Fibroblast of the aortic adventitia (primary cell): ENCODE data around the genes COL5A1 and ENSG00000236543.

GRCh38 chr9:134391276-134391646 is 65.0 kb downstream of the RXRA start:
- CAGE, long polyA plus RNA = no peak

- CAGE, long polyA plus RNA = no peak
These were observed 65.6 kb downstream of the RXRA start for GRCh38 chr9:134391748-134392333.

DNA sequence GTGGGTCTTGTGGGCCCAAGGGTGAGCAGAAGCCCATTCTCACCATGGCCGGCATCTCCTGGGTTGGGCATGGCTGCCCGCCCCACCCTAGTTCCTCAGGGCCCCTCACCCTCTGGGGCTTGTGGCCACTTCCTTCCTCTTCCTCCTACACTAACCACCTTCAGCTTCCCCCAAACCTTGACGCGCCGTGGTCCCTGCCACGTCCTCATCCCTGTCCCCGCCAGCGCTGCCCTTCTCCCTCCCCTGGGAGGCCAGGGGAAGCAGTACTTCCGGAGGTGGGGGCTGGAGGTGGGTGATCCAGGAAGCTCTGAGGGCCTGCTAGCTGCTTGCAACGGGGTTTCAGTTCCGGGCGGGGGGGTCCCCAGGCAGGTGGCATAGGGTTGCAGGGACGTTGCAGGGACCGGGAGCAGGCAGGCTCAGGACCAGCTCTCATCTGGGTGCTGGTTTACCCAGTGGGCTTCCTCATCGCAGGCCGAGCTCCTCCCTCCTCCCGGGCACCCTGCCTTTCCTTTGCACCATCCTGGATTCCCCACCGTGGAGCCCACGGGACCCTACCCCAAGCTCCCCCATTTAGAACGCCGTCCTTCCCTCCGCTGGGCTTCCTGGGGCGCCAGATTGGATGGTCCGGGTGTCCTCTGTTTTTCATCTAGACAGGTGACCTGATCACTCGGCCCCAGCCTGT is 70.0 kb downstream of the RXRA start:
- CAGE, long polyA plus RNA = no peak

- CAGE, long polyA plus RNA = no peak
These were observed 77.8 kb downstream of the RXRA start for GRCh38 chr9:134403631-134404897.

- CAGE, long polyA plus RNA = no peak
These were observed 80.9 kb downstream of the RXRA start for GRCh38 chr9:134407056-134407722.

DNA sequence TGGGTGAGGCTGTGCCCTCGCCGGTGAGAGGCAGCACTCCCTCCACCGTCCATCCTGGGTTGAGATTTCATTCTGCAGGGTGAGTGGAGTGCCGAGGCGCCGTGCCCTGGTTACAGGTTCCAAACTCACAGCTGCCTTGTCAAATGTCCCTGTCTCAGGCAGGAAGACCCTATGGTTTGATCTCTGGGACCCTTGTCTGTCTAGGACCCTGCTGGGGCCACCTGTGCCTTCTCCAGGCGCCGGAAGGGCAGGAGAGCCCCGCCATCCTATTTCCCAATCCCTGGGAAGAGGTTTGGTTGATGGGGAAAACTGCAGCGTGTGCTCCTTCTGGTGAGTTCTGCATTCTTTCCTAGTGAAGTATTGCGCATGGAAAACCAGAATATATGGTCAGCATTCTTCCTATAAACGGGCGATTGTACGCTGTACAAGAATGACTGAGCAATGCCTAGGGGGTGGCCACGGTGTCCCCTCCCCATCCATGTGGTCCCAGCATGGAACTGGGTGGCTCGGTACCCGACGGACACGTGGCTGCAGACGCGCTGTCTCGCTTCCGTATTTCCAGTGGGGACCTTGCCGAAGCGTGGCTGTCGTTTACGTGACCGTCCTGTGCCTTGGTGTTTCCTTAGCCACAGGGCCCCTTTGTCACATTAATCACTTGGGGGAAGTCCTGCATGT is 95.9 kb upstream of the COL5A1 start:
- CAGE, long polyA plus RNA = no peak

DNA sequence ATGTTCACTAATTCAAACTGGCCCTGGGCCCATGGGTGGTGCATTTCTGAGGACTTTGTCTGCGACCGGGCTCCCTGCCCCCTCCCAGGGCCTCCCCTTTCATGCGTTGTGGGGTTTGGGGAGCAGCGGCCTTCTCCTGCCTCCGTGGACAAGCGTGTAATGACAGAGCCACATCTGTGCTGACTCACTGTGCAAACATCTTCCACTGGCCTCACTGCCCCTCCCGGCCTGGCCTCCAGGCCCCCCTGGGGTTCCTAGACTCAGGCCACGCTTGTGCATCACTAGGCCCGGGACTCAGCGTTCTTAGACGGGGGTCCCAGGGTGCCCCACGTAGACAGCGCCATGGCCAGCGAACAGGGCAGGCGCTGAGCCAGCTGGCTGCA is 49.2 kb upstream of the COL5A1 start:
- CAGE, long polyA plus RNA = no peak

DNA sequence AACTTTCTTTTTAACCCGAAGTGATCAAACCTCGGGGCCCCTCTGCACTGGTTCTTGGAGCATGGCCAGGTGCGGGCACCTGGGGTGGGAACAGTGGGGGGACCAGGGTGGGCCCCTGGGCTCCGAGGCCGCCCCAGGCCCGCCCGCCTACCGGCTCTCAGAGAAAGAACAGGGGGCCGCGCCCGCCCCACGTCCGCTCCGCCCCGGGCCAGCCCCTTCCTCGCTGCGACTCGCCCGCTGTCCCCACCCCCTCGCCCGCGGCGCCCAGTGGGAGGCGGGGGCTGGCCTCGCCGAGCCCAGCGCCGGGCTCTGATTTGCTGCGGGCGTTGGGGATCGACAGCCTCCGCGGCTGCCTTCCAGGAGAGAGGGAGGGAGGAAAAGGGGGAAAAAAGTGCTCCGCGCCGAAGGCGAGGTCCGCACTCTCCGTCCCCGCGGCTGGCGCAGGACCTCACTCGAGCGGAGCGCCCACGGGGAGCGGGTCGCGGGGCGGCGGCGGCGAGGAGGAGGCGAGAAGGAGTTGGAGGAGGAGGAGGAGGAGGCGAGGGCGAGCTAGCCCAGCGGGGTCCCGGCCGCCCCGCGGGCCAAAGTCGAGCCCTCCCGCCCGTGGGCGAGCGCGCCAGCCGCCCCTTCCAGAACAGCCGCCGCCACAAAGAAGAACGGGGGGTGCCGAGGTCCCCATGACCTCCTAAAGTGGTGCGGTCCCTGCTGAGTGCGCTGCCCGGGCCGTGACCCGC is at the start of gene COL5A1:
TSS of gene COL5A1 (plus strand) at position 413 of the 734 bp plus-strand sequence.
- CAGE, long polyA plus RNA = no peak

- CAGE, long polyA plus RNA = no peak
These were observed 909 bp downstream of the COL5A1 start for GRCh38 chr9:134642170-134643253.

GRCh38 chr9:134747138-134748093 is 105.8 kb downstream of the COL5A1 start:
- CAGE, long polyA plus RNA = no peak

DNA sequence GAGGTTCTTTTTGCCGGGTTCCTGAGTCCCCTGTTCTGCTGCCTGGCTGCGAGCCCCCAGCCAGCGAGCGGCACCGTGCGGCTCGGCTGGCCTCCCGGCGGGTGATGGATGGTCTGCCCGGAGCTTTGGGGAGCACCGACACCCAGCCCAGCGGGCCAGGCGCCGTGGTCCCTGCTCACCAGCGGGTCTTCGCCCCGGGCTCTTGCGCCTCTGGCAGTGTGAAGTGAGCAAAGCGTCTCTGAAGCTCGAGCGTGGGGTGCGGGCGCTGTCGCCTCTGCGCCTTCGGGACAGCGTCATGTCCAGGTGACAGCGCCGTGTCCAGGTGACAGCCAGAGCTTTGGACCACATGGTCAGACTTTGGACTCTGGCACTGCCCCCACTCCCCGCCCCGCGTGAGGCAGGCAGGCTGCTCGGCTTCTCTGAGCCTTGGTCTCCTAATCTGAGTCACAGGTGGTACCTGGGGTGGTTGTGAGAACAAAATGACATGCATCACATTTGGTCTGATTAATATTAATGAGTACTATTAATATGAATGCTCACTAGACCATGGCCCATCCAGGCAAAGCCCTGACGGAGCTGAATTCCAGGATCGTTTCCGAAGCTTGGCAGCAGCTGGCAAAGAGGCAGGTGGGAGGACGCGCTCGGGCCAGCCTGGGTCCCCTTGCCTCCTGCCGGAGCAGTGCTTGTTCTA is 156.8 kb downstream of the OLFM1 start:
- CAGE, long polyA plus RNA = no peak

- CAGE, long polyA plus RNA = no peak
These were observed 38.2 kb upstream of the PPP1R26 start for GRCh38 chr9:135441289-135441906.

GRCh38 chr9:135465112-135465482 is 14.5 kb upstream of the PPP1R26 start:
- CAGE, long polyA plus RNA = no peak

DNA sequence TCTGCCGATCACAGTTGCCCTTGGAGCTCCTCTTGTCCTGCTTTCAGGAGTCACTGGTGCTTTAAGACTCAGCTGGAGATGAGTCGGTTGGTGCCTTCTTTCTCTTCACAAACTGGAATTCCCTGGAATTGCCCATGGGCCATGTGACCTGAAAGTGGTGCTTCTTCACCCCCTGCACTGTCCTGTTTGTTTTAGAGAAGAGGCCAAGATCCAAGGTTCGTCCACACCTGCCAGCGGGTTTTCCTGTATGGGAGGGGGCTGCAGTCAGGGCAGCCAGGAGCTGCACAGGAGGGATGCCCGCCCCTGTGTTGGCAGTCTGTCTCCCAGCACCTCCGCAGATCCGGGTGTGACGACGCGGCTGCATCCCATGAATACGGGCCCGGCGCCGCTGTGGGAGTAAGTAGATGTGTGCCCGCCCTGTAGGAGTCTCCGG is 8.6 kb downstream of the PIERCE1 start:
- CAGE, long polyA plus RNA = no peak

- CAGE, long polyA plus RNA = no peak
These were observed at the start of gene ENSG00000236543 for GRCh38 chr9:135613710-135614434. Gene ENSG00000236543 (plus strand): TSS chr9:135614183.

- CAGE, long polyA plus RNA = no peak
These were observed 19.1 kb downstream of the CAMSAP1 start for GRCh38 chr9:135888187-135888657.

DNA sequence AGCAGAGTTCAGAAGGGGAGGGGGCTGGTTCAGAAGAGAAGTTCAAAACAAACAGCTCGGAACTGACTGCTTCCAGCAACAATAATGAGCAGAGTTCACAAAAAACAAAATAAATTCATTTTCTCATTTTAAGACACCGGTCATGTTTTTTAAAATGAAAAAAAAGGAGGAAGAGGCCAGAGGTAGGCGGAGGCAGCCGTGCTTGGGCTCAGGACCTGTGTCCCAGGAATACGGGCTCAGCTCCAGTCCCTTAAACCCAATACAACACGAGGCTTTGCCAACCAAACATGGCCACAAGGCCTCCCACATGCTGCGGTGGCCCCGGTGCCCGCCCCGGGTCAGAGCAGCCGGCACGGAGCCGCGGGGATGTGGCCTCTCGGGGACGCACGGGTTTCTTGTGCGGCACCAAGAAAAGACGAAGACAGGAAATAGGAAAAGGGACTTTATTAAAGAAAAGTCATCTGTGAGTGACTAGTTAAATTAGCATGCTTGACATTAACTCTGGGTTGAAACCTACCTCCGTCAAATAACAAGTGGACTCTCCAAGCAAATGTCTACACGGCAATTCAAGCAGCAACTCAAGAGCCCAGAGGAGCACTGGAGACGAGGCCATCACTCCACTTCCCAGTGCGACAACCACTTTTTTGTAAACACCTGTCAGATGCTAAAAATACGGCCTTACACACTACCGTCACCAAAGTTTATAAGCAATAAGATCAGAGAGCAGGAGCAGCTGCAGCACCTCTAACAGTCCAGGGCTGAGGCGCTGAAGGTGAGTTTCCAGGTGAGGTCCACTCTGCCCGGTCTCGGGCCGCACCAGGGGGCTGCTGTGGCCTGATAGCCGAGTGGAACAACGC is 25.4 kb upstream of the CAMSAP1 start:
- CAGE, long polyA plus RNA = no peak

GRCh38 chr9:135980951-135981236 is 19.7 kb upstream of the UBAC1 start:
- CAGE, long polyA plus RNA = no peak

GRCh38 chr9:136002951-136003608 is 41.9 kb upstream of the UBAC1 start:
- CAGE, long polyA plus RNA = no peak

- CAGE, long polyA plus RNA = no peak
These were observed 47.3 kb upstream of the UBAC1 start for GRCh38 chr9:136008414-136009029.